ENCODE measurements around a stretch of chr2.

GRCh38 chr2:9638494-9639050 lies 7.8 kb upstream of the YWHAQ start:
- PRO-cap = unidirectional peak, plus-strand start at chr2:9638784

DNA sequence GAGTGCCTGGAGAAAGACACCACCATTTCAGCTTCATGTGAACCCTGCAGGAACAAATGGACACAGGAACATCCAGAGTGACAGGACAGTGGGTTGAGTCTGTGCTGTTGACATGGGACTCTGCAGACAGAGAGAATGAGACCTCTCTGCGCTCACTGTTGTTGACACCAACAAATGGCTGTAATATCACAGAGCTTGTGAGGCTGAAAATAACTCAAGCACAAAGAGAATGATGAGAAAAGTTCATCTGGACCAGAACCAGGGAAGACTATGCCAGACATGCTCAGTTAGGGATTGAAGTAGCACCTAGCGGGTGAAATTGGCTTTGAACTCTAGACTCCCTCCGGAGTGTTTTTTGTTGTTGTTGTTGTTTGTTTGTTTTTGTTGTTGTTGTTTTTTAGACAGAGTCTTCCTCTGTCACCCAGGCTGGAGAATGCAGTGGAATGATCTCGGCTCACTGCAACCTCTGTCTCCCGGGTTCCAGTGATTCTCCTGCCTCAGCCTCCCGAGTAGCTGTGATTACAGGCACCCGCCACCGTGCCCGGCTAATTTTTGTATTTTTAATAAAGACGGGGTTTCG lies 37.1 kb upstream of the YWHAQ start:
- PRO-cap = no peak

- PRO-cap = no peak
Measured at GRCh38 chr2:9702842-9703319, 72.1 kb upstream of the YWHAQ start.

DNA sequence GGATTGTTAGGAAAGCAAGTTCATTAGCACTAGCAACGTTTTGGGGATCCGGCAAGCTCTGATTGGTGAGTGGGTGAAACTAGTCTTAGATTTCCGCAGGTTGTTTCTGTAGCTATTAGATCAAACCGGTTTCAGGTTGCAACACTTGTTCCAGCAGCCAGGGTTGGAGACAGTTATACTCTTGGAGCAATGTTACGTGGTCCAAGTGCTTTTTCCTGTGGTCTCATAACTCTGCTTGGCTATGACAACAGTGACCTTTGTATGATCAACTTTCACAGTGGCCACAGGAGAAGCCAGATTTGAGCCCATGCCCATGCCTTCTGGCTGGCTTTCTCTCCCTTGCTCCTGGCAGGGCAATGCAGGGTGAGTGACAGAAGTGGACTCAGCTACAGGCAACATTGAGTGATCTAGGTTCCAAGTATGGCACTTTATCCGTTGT lies 84.5 kb upstream of the TAF1B start:
- PRO-cap = unidirectional peak, minus-strand start at position 60 of the sequence

DNA sequence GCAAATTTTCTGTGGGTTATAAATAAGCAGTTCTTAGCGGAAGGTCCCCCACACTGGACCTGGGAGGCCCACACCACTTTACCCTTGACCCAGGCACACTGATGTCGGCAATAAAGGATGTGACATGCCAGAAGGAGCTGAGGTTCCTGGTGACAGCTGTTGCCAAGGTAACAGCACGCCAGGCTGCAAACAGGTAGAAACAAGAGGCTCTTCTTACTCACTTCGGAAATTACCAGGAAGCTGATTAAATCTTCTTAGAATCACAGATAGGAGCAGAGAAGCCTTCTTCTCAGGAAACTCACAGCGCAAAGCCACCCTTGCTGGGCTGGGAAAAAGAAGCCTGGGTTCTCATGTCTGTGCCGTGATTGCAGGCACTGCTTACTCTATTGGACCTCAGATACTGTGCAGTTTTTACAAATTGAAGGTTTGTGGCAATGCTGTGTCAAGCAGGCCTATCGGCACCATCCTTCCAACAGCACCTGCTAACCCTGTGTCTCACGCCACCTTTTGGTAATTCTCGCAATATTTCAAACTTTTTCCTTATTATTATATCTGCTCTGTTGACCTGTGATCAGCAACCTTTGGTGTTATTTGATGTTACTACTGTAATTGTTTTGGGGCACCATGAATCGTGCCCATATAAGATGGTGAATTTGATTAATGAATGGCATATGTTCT lies 61.0 kb upstream of the TAF1B start:
- PRO-cap = no peak

- PRO-cap = no peak
Measured at GRCh38 chr2:9797607-9798676, 45.3 kb upstream of the TAF1B start.

DNA sequence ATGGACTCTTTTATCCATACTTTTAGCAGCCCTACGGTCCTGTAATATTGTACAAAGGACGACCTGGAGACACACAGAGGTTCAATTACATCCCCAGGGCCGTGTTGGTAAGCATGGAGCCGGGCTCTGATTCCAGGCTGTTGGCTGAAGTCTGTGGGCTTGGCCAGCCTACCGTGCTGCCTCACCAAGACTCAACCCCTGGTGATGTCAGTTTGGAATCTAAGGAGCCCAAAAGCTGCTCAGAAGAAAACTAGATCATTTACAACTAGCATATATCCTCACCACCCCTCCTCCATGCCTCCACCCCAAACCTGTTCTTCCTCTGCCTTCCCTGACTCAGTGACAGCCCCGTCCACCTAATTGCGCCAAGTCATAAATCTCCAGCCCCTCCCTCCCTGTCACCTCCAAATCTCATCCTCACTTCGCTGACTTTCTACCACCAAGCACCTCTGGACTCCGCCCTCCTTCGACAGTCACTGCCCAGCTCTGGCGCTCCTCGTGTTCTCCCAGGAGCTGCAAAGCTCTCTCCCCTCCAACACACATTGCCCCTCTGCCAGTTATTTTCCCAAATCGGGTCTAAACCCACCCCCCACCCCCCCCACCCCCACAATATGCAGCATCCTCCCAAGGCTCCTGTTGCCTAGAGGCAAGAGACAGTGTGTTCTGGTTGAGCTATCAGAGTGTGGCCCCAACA lies 9.9 kb upstream of the GRHL1 start:
- PRO-cap = no peak

GRCh38 chr2:9952121-9952809 lies 772 bp downstream of the GRHL1 start:
- PRO-cap = no peak

GRCh38 chr2:10193912-10194445 lies 71.4 kb downstream of the RRM2 start:
- PRO-cap = unidirectional peak, plus-strand start at chr2:10194165

GRCh38 chr2:10297995-10298261 lies 4.8 kb upstream of the HPCAL1 start:
- PRO-cap = no peak

DNA sequence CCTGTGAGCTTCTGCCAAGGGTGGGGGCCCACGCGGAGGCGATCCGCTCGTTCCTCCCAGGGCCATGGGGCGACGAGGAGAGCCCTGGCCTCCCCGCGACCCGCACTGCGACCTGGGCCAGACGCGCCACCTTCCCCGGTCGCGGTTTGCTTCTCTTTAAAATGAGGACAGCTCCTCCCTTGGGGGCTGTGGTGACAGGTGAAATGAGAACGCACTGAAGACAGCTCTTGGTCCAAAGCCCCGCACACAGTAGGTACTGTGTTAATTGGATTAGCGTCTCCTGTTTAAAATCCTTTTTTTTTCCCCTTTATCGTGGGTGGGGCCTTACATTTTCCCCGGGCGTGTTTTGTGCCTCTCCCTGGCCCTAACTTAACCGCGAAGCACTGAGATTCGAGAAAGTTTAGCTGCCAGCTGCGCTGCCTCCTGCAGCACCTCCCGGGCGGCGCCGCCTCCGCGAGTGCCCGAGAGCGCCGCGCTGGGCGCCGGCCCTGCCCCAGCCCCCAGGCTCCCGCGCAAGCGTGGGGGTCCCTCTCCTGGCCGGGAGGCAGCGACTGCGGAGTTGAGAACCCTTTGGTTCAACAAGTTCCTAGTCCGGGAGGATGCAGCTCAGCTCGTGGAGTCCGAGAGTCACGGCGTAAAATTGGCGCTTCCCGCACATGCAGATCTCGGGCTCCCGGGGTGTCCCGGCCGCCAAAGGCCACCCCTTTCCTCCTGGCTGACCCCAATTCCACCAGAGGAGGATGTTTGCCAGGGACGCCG lies 1.2 kb downstream of the HPCAL1 start:
- PRO-cap = bidirectional peak, plus-strand start at position 59 of the sequence, minus-strand start outside the sequence; bidirectional peak, plus-strand start at position 396 of the sequence, minus-strand start at position 385 of the sequence; bidirectional peak, plus-strand start at position 581 of the sequence, minus-strand start at position 459 of the sequence

DNA sequence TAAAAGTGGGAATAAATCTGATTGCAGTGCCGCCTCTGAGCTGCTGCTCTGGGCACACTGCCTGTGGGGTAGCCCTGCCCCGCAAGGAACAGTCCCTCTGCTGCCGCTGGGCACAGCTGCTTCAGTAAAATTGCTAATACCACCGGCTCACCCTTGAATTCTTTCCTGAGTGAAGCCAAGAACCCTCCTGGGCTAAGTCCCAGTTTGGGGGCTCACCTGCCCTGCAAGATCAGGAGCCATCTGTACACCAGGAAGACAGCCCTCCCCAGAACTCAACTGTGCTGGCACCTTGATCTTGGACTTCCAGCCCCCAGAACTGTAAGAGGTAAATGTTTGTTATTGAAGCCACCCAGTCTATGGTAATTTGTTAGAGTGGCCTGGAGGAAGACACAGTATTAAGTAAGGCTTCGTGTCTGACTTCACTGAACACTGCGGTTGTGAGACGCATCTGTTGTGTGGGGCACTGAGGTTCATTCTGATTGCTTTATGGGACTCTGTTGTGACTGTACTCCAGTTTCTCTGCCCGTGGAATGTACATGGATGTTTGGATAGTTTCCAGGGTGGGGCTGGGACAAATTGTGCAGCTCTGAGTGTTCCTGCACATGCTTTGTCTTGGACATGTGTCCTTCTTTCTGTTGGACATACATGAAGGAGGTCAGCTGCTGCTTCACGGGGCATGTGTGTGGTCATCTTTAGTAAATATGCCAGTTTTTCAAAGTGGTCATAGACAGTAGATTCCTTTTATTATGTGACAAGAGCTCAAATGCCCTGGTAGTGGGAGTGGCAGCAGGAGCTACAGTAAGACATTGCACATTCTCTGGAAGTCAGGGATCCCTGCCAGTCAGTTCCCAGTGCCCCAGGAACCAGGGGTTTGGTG lies 58.6 kb downstream of the ODC1 start:
- PRO-cap = unidirectional peak, minus-strand start at position 477 of the sequence

GRCh38 chr2:10400970-10401404 lies 47.1 kb downstream of the ODC1 start:
- PRO-cap = no peak

GRCh38 chr2:10407832-10408926 lies 39.9 kb downstream of the ODC1 start:
- PRO-cap = no peak

DNA sequence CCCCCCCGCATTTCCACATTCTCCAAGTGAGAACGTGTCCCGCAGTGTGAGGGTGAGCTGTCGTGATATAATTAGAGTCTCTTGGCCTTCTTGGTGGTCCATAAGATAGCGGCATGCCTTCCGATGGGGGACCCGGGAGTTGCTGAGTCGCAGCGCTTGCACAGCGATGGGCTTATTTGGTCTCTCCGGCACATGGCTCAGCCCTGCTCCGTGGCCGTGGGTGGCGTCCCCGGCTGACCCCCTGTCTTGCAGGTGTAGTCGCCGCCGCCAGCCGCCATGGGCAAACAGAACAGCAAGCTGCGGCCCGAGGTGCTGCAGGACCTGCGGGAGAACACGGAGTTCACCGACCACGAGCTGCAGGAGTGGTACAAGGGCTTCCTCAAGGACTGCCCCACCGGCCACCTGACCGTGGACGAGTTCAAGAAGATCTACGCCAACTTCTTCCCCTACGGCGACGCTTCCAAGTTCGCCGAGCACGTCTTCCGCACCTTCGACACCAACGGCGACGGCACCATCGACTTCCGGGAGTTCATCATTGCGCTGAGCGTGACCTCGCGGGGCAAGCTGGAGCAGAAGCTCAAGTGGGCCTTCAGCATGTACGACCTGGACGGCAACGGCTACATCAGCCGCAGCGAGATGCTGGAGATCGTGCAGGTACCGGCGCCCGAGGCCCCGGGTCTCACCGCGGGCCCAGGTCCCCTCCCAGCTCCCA lies 28.5 kb downstream of the ODC1 start:
- PRO-cap = no peak

GRCh38 chr2:10431799-10432185 lies 16.3 kb downstream of the ODC1 start:
- PRO-cap = no peak

DNA sequence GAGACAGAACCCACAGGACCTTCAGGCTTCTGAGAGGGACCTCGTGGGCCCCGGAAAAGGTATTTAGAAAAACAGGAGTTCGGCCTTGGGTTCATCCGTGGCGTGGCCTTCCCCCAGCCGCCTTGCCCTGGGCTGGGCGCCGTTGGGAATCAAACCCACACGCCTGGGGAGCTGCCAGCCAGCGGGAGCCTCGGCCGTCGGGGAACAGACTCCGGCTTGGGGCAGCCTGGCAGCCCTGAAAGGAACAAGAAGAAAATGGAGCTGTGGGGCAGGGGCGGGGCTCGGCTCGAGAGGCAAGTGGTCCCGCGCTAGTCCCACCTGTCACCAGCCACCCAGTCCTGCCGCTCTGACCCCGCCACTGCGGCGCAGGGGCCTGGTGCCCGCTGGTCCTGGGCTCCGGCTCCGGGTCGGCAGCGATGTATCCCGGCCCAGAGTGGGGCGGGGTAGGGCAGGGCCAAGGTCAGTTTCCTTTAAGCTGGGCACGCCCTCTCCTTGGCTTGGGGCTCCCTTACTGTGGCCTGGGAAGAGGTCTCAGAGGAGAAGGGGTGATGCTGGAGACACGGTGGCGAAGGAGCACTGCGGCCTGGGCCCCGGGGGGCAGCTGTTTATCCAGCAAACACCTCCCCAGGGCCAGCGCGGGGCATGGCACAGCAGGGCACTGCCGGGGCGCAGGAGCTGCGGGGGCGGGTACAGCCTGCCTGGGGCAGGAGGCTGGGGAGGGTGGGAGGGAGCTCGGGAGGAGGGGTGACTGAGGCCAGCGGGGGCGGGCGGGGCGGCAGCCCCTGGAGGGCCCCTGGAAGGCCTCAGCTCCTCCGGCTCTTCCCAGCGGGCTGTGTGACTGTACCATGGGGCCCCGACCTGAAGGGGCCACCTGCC lies 15.7 kb downstream of the ODC1 start:
- PRO-cap = bidirectional peak, plus-strand start at position 543 of the sequence, minus-strand start at position 418 of the sequence

- PRO-cap = no peak
Measured at GRCh38 chr2:10444036-10444385, 4.1 kb downstream of the ODC1 start.

DNA sequence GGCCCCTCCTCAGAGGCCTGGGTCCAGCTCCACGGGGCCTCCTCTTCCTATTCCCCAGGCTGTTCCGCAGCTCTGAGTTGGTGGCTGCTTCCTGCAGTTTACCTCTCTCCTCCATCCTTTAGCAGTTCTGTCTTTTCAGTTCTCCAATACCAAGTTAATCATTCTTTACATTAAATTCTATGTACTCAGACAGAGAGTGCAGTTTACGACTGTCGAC lies 87.7 kb downstream of the NOL10 start:
- PRO-cap = no peak

DNA sequence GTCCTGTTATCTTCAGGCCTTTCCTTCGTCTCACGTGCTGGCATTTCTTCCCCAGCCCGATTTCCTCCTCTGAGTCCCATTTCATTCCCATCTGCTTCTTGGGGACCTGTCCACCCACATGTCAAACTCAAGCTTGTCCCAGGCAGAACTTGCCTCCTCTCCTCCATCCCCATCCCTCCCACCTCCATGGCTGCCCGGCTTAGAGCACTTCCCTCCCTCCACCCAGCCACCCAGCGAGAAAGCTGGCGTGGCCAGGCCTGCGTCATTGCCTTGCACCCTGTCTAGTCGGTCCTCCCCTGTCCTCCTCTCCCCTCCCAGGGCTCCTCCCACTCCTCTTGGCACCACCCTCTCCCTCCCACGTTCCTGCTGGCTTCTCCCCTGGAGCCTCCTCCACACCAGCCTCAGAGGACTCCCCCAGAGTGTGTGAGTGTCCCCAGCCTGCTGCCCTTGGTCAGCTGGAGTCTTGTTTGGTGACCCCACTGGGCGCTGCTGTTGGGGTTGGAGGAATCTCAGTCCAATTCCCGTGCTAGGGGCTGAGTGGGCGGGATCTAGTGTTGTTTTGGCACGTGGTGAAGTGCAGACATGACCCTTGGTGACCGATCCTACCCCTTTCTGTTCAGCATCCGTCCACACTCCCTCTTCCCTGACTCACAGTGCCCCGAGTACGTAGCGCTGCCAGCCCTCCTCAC lies 41.2 kb downstream of the ATP6V1C2 start:
- PRO-cap = no peak

Data from sciatic nerve (tissue), 1 donor.